NCI-H460 (cell line): ENCODE data around the gene NBEAL1.

RAMPAGE:
- cytosol, long total RNA: no peak
- long total RNA: no peak
- nucleus, long total RNA: no peak
These were observed 27.0 kb upstream of the CASP10 start for GRCh38 chr2:201155972-201156407.

RAMPAGE:
- cytosol, long total RNA: no peak
- long total RNA: no peak
- nucleus, long total RNA: no peak
These were observed 25.0 kb upstream of the CASP10 start for GRCh38 chr2:201157453-201158878.

DNA sequence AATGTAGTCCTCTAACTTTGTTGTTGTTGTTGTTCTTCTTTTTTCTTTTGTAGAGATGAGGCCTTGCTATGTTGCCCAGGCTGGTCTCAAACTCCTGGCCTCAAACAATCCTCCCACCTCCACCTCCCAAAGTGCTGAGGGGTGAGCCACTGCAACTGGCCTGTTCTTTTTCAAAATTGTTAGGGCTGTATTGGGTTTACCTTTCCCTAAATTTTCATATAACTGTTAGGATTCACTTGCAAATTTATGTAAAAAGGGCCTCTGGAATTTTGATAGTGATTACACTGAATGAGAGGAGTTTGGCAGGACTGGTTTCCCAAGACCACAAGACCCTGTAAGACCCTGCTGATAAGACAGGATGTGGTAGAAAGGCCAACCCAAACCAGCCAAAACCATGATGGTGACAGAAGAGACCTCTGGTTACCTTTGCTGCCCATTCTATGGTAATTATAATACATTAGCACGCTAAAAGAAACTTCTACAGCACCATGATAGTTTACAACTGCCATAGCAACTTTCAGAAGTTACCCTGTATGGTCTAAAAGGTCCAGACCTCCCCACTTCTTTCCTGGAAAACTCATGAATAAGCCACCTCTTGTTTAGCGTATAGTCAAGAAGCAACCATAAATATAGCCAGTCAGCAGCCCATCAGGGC is 8.3 kb upstream of the CASP10 start:
RAMPAGE:
- cytosol, long total RNA: no peak
- long total RNA: no peak
- nucleus, long total RNA: no peak

DNA sequence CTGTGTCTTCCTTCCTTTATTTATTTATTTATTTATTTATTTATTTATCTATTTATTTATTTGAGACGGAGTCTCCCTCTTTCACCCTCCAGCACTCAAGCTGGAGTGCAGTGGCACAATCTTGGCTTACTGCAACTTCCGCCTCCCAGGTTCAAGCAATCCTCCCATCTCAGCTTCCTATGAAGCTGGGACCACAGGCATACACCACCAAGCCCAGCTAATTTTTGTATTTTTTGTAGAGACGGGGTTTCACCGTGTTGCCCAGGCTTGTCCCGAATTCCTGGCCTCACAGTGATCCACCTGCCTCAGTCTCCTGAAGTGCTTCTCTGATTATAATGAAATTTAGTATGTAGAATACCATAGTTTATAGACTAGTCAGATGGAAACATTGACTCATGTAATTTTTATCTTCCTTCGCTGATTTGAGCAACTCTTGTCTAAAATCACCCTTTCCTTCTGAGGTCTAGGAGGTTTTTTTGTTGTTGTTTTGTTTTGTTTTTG is 951 bp downstream of the CASP10 start:
RAMPAGE:
- cytosol, long total RNA: no peak
- long total RNA: no peak
- nucleus, long total RNA: no peak

DNA sequence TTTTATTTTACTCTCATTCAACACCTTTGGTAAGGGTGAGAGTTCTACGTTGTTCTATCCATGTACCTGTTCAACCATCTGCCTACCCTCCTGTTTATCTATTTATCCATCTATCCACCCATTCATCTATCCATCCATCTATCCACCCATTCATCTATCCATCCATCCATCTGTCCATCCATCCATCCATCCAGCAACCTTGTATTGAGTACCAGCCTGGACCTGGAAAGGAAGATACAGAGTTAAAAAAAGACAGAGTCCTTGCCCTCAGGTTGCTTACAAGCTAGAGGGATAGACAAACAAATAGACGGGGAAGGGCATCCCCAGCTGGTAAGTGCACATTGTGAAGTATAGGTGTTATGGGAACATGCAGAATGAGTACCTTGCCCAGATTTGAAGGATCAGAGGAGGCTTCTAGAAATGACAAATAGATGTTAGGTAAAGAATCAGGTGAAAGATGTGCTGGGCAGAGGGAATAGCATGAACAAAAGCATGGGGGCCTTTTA is 26.7 kb downstream of the CASP10 start:
RAMPAGE:
- cytosol, long total RNA: no peak
- long total RNA: no peak
- nucleus, long total RNA: no peak

DNA sequence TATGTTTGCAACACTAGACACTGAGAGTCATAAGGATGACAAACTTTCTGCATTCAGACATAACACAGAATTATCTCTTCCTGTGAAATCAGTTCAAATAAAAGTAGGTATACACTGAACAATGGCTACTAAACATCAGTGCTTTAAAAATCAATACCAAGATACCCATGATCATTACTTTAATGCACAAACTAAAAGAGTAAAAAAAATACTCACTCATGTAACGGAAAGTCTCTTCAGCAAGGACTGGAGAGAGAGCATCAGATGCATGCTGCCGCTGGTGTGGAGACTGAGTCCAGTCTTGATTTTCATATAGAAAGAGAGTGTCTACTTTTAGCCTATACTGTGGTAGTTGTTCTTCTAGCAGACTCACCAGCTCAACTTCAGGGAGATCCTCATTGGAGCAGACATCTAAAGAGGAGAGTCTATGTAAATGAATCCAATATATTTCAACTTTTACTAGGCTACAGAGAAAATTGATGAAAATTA is 44.0 kb downstream of the TRAK2 start:
RAMPAGE:
- cytosol, long total RNA: no peak
- long total RNA: no peak
- nucleus, long total RNA: no peak

DNA sequence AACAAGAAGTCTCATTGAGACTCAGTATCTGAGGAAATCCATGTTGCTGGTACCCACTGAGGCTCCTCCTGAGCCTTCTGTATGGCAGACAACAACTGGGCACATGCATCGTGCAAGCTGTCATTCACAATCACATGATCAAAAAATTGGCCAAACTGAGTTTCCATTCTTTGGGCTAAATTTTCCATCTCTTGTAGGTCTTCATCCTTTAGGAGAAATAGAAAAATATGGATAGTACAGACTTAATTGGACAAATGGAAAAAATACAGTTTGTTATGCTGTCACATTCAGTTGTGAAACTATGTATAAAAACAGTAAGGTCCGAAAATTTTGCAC is 1.9 kb upstream of the TMEM237 start:
RAMPAGE:
- cytosol, long total RNA: no peak
- long total RNA: no peak
- nucleus, long total RNA: no peak

RAMPAGE:
- cytosol, long total RNA: no peak
- long total RNA: no peak
- nucleus, long total RNA: no peak
These were observed 28.0 kb upstream of the MPP4 start for GRCh38 chr2:201726430-201726867.

DNA sequence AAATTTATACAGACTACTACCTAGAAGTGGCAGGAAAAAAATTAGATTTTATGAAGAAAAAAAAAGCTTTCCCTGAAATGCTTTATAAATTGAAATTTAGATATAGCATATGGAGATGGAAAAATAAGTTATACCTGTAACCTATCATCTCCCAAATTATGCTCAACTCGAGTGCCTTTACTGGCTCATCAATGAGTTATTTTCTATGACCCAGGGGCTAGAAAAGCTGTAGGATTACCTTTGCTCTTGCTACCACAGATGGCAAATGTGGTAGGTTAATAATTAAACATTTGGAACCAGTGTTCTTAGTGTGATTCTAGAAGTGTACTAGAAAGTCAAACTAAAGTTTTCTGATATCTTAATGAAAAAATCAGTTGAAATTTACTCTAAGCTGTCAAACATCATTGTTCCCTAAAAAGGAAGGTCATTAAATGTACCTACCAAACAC is 22.5 kb downstream of the ALS2 start:
RAMPAGE:
- cytosol, long total RNA: no peak
- long total RNA: no peak
- nucleus, long total RNA: no peak

DNA sequence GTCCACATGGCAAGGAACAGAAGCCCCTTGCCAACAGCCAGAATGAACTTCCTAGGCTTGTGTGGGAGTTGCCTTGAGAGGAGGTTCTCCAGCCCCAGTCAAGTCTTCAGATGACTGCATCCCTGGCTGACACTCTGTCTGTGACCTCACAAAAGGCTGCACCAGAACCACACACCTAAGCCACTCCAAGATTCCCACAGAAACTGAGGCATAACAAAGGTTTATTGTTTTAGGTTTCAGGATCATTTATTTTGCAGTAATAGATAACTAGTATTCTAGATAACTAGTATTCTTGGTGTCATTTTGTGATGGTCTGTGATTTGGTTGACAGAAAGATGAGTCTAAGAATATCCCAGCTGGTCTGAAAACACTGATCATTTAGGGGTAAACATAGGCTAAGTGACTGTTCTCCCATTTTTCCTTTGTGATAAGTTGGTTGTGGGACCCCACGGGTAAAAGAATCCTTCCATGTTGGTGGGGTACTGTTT is 43.9 kb downstream of the KIAA2012 start:
RAMPAGE:
- cytosol, long total RNA: no peak
- long total RNA: no peak
- nucleus, long total RNA: no peak

DNA sequence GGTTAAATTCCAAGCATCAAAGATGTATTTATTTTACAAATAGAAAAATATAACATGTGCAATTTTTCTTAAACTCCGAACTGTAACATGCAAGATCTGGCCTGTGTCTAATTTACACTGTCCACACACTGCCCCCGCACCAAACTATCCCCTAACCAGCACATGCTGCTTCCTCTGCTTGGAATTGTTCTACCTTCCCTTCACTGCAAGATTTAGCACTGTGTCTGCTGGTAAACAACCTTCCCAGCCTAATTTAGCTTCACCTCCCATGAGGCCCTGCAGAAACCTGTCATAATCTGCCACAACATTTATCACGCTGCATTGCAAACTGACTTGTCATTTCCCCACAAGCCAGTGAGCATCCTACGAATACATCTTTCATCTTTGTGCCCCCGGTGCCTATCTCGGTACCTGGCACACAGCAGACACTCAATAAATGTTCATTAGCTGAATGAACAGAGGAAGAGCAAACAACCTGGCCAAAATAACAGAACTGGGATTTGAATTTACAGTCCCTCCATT is 76.9 kb downstream of the SUMO1 start:
RAMPAGE:
- cytosol, long total RNA: no peak
- long total RNA: no peak
- nucleus, long total RNA: no peak

DNA sequence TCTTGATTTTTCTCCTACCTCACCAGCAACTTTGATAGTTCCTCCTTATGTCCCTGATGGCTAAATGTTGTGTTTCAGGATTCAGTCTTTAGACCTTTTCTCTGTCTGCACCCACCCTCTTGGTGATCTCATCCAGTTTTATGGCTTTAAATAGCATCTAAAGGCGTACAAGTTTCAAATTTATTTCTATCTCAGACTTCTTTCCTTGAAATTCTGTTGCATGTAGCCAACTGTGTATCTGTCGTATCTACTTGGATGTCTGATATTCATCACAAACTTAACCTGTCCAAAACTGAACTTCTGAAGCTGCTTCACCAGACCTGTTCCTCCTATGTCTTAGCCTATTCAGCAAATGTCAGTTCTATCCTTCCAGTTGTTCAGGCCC is 9.9 kb downstream of the BMPR2 start:
RAMPAGE:
- cytosol, long total RNA: no peak
- long total RNA: no peak
- nucleus, long total RNA: no peak

DNA sequence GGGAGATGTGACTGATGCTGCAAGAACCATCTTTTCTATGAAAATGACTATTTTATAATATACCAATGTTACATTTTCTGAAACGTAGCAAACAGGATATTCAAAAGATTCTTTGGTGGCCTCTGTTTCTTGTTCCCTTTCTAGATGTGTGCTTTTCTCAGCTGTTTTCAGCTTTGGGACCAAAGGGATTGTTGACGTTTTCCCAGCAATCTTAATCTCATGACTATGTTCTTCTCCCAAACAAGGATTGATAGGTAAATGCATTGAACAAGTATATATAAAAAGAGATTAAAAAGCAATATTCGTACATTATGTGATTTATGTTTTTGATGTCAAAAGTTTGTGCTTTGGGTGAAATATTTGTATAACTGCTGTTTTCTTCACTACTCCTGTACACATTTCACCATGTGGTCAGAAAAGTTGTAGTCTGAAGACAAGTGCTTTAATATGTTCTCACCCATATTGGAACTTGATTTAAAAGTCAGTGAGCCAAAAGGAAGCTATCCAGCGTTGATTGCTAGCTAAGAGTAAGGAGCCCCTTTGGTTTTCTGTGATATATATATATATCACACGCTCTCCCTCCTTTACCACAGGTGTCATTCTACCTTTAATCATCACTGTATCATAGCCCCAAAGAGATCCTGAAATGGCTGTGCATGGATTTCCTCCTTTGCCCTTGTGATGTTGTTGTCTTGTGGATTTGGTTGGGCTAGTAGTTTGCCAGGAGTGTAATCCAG is 105.3 kb downstream of the ICA1L start:
RAMPAGE:
- cytosol, long total RNA: no peak
- long total RNA: no peak
- nucleus, long total RNA: no peak

DNA sequence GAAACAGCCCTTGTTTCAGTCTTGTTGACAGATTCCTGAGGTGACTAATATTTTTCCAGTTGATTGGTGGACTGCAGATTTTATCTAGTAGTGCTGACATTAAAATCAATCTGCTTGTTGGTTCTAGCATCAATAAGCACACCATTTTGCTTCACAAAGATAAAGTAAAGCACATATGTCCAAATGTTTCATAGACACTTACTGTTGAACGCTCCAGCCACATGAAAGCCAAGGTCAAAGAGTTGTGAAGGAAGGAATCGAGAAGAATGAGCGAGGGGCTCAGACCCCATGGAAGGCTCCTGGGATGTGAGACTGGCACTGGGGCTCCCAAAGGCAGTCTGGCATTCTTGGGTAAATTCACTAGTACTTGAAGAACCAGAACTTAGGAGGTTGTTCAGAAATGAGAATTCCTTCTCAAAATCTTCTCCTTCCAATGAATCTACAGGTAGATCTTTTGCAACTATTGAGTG is 82.9 kb downstream of the ICA1L start:
RAMPAGE:
- cytosol, long total RNA: no peak
- long total RNA: no peak
- nucleus, long total RNA: no peak

DNA sequence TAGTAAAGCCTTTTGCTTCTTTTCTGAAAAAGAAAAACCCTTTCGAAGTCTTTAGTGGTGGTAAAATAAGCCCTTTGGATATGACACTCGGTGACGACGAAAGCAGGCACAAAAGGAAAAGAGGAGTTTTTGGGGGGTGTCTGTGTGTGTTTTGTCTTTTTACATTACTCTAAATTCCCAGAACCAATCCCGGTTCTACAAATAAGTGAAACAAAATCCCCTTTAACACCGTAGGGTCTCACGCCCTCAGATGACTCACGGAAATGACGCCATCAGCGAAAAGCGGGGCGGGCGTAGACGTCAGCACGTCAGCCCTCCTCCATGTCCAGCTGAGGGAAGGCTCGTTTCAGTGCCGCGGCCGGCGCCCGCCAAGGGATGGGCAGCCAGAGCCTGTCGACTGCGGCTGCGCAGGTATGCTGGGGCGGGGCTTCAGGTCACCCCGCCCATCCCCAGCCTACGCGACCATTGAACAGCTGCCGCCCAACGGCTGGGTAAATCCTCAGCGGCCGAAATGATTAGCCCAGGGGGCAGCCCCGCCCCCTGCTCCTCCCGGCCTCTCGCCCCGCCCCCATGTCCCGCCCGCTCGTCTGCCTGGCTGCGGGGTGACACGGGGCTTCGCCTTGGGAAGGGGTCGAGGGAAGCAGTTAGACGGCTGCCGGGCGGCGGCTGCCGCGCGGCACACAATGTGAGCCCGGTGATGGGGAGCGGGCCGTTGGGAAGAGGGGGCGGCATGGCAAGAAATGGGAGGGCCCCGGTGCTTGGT is at the start of gene NBEAL1:
Gene NBEAL1, plus strand, starts transcription at position 578 of the 763 bp plus-strand sequence.
RAMPAGE:
- cytosol, long total RNA: start-site peak on the plus strand centred at position 600 of the sequence, 70 bp wide, 111 and 46 reads in 2 replicates
- long total RNA: start-site peak on the plus strand centred at position 591 of the sequence, 88 bp wide, 58 and 40 reads in 2 replicates
- nucleus, long total RNA: start-site peak on the plus strand centred at position 598 of the sequence, 51 bp wide, 775 and 191 reads in 2 replicates

DNA sequence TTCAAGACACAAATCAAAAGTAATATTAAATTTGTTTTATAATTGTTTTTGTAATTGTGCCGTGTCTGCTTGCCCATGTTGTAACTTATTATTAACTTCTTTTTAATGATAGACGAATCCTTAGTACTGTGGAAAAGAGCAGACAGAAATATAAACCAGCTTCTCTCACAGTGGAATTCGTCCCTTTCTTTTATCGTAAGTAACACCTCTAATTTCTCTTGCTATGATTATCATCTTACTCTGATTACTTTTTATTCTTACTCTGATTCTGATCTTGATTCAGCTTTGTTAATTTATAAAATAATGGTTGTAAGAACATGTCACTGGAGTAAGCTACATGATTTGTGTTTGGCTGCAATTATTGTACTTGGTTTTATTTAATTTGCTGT is 53.6 kb downstream of the NBEAL1 start:
RAMPAGE:
- cytosol, long total RNA: no peak
- long total RNA: no peak
- nucleus, long total RNA: no peak

DNA sequence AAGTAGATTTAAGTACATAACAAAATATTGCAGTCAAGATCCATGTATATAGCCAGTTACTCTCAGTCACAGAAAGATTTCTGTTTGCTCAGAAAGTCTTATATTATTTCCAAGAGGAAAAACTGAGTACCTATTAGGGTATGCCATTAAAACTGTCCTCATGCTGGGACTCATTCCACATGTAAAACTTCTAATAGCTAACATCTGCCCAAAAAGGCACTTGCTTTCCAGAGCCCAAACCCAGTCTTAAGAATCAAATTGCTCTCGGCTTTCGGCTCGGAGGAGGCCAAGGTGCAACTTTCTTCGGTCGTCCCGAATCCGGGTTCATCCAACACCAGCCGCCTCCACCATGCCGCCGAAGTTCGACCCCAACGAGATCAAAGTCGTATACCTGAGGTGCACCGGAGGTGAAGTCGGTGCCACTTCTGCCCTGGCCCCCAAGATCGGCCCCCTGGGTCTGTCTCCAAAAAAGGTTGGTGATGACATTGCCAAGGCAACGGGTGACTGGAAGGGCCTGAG is 48.3 kb upstream of the CYP20A1 start:
RAMPAGE:
- cytosol, long total RNA: start-site peak on the plus strand centred at position 294 of the sequence, 68 bp wide, 33 and 75 reads in 2 replicates
- long total RNA: start-site peak on the plus strand centred at position 264 of the sequence, 8 bp wide, 113 and 365 reads in 2 replicates
- nucleus, long total RNA: no peak

DNA sequence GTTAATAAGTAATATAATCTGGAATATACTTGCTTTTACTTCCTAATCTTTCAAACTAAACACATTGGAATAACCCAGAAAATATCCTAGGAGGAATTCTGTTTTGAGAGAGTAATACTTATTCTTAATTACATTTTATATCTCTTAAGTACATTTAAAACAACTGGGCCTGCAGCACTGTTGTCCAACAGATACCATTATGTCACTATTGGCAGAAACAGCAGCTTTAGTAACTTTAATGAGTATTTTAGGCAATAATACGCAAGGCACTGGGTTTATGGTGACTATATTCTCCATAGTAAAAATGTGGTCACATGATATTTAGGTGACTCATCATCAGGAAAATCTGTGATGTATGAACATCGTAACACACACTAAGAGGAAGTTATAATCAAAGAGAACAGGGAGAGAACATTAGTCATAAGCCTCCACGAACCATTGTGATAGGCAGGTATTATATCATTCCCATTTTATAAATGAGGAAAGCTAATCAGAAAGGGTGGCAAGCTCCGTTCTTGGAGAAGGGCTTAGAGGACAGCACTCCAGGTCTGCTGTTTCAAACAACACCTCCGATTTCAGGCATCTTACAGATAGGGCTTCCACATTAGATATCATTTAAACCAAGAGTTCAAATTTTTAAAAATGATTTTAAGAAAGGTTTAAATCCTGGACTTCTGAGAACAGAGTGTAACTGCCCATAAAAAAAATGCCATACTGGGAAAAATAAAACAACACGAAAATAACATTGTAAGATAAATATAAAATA is 36.9 kb downstream of the RAPH1 start:
RAMPAGE:
- cytosol, long total RNA: no peak
- long total RNA: no peak
- nucleus, long total RNA: no peak

DNA sequence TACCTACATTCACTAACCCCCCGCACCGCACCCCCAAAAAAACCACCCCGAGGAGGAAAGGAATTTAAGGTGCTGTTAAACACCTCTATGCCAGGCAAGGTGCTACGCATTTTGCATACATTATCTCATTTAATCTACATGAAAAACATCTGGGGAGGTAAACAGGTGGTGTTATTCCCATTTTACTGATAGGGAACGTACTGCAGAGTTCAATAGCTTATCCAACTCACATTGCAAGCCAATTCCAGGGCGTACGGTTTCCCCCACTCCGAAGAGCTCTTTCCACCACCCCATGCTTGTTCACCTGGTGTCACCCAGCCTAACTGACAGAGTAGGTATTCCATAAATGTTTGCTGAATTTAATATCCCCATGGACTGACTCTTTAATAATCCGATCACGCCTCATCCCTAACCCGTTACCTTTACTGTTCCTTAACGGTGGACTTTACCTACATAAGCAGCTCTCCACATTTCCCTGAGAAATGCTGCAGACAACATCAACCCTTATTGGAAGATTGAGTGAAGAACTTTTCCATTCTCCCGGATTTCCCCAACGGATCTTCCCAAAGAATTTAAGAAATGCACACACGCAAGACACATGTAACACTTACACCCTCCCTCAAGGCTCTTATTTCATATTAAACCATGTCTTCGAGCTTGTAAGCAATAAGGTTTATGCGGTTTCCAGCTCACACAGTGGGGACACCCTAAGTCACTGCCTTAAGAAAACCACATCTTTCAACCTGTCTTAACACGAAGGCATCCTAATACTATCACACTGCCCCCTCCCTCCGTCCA is 1.2 kb downstream of the RAPH1 start:
RAMPAGE:
- cytosol, long total RNA: no peak
- long total RNA: no peak
- nucleus, long total RNA: no peak

DNA sequence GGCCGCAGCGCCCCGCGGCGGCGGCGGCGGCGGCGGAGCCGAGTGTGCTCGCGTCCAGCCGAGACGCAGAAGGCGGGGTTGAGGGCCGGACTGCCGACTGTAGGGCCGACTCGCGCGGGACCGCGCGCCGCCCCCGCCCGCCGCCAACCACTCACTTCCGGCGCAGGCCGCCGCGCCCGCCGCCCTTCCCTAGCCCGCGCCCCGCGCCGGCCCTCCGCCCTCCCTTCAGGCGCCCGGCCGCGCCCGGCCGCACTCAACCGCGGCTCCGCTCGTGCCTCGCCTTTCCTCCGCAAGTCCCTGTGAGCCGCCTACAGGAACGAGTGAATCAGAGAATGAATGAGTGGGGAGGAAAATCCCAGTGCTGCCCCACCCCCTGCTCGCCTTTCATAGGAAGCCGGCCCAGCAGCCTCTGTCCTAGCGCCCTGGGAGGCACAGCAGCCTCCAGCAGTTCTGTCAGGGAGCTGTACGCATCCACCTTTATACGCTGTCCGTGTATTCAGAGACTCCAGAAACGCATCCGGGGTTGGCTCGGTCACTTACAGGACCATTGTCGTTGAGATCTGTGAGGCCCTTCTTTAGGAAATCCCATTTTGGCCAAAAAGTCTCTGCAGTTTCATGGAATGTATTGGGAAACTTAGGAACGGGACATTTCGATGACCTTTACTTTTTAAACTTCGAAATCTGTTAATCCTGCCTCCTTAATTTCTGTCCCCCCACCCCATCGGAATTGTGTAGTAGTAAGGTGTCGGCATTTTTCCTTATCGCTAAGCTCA is 415 bp upstream of the RAPH1 start:
RAMPAGE:
- cytosol, long total RNA: no peak
- long total RNA: no peak
- nucleus, long total RNA: no peak